AG04450 (cell line): Measurements from ENCODE around the gene TRIM41.

DNA sequence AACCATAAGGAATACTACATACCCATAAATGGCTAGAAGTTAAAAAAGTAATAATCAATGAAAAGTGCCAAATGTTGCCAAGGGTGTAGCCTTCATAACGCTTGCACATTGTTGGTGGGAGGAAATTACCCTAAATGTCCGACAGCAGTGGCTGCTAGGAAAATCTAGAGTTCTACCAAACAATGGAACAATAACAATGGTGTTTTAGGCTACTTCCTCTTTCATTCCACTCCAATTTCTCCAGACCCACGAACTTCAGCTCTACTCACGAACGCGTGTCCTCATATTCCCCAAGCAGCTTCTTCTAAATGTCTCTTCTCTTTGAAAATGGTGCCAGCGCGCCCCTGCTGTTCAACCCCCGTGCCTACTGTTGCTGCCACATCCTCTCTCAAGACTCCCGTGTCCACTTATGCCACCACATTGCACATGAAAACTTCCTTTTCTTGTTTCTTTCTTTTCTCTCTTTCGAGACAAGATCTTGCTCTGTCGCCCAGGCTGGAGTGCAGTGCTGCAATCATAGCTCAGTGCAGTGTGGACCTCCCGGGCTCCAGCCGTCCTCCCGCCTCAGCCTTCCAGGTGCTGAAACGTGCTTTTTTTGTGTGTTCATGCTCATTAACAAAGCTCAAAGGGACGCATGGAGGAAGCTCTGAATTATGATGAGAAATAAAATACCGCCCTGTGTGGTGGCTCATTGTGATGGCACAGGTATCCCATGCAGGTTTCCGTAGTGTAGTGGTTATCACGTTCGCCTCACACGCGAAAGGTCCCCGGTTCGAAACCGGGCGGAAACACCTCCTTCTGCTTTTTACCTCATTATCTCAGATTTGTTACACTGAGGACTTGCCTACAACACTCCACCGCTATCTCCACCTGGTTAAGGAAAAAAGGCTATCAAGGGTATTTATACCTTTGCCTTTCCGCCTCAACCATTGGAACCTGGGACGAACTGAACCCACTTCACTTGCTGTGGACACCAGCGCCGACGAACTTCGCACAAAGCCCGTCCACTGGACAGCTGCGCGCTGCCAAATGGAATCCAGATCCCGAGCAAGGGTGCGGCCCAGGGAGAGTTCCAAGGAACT is 25.9 kb downstream of the OR2V2 start:
- CAGE, long polyA plus RNA, result no peak
- RRBS, result no CpG with 5 or more reads among the region's 39 CpGs

DNA sequence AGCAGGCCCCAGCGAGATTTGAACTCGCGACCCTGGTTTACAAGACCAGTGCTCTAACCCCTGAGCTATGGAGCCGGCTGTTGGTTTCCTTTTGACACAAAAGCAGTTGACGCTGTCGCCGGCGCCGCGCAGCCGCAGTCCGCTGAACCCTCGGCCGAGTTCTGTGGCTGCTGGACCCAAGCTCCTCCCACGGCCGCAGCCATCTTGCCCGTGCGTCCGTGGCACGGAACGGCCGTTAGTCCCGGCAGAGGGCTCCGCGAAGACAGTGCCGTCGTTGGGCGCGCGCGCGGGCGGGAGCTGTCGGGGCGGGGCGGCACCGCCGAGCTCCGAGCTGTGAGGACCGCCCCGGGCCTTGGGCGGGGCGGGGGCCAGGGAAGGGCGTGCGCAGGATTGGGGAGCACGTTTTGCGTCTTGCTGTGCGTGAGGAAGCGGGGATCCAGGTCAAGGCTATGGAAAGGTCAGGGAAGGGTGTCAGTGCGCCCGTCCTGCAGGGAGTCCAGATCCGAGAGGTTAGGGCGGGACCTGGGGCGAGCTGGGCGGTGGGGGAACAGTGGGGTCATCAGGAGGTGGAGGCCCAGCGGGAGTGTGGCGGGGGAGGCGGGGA is 13.2 kb downstream of the TRIM7 start:
- CAGE, long polyA plus RNA, result no peak
- RRBS, result 1% methylated on average over 11 of the region's 58 CpGs

DNA sequence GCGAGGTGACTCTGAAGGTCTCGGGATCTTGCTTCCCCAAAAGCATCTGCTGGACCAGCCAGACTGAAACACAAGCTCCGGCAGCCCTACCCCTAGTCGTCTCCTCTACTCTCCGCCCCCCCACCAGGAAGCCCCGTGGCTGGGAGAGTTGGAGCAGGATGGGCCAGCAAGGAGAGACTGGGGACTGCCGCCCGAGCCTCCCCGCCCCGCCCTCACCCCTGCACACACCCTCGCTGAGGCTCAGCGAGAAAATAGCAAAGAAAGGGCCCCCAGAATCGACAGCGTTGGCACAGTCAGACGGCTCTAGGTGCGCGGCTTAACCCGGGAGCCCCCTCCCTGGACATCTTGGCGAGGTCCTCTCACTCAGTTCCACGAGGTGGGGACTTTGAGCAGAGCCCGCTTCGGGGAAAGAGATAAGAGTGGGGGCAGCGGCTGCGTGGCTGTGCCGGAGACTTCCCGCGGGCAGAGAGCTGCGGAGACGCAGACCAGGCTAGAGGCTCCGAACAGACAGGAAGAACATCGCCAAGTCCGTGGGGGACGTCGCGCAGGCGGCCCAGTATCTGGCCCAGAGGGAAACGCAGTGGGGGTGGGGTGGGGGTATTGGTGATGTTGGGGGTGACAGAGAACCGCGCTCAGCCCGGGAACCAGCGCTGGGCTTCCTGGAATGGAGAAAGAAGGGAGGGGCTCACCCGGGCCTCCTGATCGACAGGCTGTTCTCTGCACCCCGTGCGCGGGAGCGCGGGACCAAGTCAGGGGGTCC is 1.0 kb downstream of the TRIM7 start:
- CAGE, long polyA plus RNA, result no peak
- RRBS, result 4% methylated on average over 9 of the region's 48 CpGs

GRCh38 chr5:181222965-181223416 is at the start of gene TRIM41:
TRIM41 (plus strand) TSS chr5:181223281.
- CAGE, long polyA plus RNA, result no peak
- RRBS, result 1% methylated on average over 19 of the region's 37 CpGs

- CAGE, long polyA plus RNA, result no peak
- RRBS, result no CpG with 5 or more reads among the region's 34 CpGs
These were observed 9.5 kb downstream of the RACK1 start for GRCh38 chr5:181234179-181234625.

DNA sequence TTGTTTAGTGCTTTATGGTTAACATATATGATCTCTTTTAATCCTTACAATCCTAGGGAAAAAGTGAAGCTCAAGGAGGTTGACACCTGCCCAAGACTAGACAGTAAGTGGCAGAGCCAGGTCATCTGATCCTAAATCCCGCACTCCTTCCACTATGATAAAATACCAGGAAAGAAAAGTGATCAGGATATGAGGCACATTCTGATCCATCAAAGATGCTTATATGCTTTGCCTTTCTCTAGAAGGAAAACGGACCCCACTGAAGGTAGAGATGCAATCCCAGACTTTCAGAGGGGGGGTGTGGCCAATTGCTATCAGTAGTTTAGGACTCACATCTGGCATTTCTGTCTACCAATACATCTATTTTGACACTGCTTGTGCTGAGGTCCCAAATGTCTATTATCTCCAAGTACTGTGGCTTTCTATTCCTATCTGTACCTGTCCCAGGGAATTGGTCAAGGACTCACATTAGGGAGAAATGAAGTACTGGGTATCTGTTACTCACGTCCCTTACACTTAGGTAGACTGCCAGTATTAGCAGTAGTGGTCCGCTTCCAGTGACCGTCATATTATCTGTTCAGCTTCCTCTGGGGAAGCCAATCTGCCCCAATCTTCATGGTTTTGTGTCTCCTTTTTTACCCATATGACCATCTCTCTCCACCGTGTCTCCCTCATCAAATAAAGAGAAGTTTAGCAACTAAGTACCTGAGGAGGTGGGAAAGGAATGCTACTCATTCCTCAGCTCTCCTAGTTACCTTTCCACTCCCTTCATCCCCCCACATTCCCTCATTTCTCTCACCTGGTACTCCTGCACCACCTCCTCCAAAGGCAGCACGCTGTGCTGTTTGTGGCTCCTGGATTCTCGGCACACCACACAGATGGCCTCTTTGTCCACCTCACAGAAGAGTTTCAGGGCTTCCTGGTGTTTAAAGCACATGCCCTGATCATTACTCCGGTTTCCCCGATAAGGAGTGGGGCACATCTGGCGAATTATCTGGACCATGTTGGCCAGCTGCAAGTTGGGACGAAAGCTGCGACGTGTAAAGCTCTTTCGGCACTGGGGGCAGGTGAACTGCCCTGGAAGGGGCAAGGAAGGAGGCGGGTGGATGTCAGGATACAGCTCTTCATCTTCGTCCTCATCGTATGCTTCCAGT is 1.4 kb downstream of the TRIM52 start:
- CAGE, long polyA plus RNA, result no peak
- RRBS, result no CpG with 5 or more reads among the region's 18 CpGs